Neuron (in vitro differentiated cells): Measurements from ENCODE around the genes HSCB and C22orf31.

DNA sequence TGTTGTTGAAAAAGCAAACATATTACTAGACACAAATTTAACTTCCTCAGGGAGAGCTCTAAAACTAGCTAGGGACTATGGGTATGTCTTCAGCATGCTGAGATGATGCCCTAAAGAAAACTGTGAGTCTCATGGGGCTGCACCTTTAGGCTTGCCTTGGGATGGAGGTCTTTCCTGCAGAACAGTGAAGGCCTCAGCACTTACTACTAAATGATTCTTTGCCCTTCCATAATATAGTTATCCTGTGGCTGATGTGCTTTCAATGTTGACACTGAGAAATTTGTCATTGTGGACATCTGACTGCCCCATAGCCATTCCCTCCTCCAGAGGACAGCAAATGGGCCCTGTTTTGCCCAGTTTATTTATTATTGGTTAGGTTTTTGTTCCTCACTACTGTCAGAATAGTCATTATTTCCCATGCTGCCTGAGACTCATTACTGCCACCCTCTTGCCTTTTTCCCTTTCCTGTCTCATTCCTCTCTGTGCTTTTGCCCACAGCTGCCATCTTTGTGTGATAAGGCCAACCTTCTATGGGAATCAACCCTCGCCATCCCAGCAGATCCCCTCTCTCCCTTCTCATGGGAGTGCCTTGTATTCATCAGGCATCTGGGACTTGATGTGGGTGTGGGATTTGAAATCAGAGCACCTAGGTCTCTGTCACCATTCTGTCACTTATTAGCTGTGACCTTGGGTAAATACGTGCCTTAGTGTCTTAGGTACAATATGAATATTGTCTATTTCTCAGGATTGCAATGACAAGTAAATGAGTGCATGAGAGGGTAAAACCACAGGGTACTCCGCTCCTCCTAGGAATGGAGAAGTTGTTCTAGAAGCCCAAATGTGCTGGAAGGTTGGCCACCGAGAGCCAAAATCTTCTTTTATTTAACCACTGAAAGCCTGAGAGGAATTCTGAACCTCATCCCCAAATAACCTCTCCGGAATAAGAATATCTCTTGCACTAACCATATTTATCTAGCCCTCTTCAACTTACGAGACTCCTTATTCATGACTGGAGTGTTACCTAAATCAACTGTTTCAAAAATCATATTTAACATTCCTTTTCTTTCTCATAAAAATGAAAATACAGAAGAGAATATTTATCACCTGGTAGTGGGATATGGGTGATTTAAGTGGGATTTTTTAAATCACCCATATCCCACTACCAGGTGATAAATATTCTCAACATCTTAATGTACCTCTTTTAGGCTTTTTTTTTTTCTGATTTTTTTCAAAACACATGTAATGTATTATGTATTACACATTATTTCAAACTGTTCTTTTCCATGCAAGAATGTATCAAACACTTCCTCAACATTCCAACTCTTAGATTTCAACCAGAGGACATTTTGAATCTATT is 11.4 kb downstream of the PITPNB start:
- PRO-cap = no peak

- PRO-cap = unidirectional peak, minus-strand start at chr22:27983387
These were observed 64.1 kb upstream of the PITPNB start for GRCh38 chr22:27982897-27983859.

DNA sequence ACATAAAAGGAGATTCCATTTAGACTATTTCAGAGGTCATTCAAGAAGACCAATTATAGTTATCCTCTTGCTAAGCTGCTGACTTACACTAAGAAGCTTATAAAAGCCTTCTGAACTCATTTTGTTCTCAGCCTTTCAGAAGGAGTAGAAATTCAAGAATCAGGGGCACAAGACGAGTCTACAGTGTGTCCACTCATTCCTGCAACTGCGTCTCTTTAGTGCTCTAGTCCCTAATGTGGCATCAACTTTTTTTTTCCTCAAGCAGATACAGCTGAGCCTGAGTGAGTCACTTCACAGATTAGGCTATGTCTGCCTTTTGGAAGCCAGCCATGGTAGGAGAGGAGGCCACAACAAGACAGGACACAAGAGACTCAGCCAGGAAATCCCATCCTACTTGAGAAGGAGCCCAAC is 156.1 kb upstream of the PITPNB start:
- PRO-cap = no peak

DNA sequence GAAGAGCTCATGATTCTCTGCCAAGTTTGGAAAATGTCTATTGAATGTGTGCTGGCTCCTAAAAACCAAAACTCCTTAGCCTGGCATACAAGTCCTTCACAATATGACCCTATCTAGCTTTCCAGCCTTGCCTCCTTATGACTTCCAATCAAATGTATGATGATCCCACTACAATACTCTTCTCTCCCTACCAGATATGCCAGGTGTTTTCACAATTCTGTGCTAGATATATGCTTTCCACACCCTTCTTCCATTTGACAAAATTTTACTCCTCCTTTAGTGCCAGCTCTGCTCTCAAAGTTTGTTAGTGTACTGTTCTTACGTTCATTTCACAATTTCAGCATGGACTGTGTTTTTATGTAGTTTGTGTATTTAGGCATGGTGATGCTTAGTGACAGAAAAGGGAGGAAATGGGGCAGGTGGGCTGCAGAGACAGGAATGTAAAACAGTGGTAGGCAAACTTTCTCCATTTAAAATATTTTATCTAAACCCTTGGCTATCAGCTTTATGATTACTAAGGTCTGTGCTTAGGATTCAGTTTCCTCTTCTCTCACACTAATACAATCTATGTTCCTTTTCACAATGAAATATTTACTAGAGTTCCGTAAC is 267.2 kb downstream of the TTC28 start:
- PRO-cap = no peak

- PRO-cap = no peak
These were observed 246.7 kb downstream of the TTC28 start for GRCh38 chr22:28432928-28433364.

DNA sequence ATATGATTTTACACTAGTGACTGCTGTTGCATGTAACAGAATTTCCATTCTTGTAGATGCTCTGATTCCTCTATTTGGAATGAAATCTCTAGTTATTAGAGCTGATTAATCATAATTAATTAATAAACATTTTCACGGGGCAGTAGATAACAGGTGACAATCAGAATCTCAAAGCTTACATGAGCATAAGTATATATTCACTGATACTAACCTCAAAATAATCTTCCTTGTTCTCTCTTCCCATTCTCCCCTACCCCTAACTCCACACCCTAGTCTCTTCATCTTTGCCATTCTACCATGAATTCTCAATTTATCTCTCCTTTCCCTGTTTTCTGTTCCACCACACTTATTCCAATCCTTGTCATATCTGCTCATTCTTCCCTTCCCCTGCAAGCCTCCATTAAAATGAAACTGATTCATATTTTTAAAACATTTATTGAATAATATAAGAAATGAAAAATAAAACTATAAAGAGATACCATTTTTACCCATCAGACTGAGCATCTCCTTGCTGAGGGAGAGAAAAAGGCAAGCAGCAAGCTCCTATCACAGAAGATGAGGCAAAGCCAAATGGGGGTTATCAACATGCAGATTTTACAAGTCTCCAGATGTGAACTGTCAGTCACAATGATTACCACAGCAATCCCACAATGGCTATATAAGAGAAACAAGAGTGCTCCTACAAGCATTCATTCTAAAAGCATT is 200.0 kb downstream of the TTC28 start:
- PRO-cap = no peak

GRCh38 chr22:28741891-28743020 is at the start of gene HSCB:
HSCB (plus strand) TSS chr22:28742039.
- PRO-cap = bidirectional peak, plus-strand start at chr22:28742039, minus-strand start at chr22:28741820; bidirectional peak, plus-strand start at chr22:28742433, minus-strand start at chr22:28742410; bidirectional peak, plus-strand start at chr22:28742711, minus-strand start at chr22:28742559

DNA sequence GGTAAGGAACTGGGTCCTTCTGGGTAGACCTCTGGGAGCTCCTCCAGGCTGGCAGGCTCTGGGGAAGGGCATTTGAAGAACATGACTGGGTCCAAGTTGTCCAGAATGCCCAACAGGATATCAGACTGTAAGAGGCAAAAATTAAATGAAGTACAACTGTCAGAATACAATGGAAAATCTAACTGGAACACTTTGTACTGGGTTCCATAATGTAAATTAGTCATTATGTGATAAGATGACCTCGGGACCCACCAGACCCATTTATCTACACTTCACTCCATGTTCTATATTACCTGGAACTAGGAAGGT is 23.1 kb downstream of the CCDC117 start:
- PRO-cap = no peak

DNA sequence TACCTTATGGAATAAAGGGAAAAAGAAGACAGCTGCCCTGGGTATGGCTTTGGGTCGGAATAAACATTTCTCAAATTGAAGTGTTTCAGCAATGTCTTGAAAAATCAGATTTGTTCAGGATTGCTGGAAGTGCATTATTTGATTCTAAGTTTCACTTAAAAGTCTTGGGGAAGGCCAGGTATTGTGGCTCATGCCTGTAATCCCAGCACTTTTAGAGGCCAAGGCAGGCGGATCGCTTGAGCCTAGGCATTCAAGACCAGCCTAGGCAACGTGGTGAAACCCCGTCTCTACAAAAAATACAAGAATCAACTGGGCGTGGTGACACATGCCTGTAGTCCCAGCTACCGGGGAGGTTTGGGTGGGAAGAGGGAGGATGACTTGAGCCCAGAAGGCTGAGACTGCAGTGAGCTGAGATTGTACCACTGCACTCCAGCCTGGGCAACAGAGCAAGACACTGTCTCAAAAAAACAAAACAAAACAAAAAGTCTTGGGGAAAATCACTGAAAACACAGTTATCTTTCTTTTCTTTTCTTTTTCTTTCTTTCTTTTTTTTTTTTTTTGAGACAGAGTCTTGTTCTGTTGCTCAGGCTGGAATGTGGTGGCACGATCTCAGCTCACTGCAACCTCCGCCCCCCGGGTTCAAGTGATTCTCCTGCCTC is 43.2 kb downstream of the CCDC117 start:
- PRO-cap = no peak

DNA sequence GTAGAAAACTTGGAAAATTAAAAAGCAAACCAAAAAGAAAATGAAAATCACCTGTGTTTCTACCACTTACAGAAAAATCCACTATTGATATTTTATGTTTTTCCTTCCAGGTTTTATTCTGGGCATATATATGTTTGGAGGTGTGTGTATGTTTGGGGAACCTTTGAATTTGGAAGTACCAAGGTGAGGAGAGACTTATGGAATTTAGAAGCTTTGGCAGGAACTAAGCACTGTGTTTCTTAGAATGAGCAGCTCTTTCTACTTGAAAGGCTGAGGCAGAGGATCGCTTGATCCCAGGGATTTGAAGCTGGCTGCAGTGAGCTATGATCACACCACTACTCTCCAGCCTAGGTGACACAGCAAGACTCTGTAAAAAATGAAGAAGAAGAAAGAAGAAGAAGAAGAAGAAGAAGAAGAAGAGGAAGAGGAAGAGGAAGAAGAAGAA is 39.3 kb upstream of the ZNRF3 start:
- PRO-cap = no peak

DNA sequence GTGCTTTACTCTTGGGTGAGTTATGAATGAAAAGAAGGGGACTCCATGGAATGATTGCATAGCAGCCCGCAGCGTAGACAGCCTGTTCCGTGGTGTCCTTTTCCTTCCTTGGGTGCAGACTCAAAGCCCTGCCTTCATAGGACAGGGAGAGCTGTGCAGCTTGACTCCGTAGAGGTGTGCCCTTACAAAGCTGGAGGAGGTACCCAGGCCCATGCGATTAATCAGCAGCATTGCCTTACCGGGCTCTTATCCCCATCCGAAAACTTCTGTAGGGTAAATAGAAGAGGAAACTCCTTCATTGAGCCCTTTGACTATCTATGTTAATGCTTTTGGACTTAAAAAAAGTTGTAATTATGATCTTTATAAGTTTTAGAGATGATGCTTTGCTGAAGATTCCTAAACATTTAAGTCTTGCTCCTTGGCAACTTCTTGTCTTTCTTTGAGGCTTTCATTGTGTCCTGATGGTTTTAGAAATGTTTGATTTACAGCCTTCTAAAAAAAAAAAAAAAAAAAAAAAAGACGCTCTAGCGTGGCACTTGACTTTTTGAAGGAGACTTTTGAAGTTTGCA is 1.8 kb downstream of the ZNRF3 start:
- PRO-cap = no peak

DNA sequence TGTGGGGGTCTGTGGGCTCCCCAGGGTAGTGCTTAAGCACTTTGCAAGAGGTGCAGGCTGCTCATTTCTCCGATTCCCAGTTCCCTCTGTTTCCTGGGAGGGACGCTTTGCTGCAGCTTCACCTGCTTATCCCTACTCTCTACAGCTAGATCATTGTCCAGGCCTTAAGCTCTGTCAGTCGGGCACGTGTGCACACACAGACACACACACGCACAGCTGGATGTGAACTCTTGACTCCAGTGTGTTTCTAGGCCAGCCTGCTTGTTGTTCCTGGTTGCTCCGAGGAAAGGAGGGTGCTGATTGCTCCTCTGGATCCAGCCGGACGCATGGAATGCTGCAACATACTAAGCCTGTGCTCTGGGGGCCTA is 19.7 kb downstream of the ZNRF3 start:
- PRO-cap = no peak

GRCh38 chr22:29004573-29005510 is 56.8 kb downstream of the C22orf31 start:
- PRO-cap = no peak

DNA sequence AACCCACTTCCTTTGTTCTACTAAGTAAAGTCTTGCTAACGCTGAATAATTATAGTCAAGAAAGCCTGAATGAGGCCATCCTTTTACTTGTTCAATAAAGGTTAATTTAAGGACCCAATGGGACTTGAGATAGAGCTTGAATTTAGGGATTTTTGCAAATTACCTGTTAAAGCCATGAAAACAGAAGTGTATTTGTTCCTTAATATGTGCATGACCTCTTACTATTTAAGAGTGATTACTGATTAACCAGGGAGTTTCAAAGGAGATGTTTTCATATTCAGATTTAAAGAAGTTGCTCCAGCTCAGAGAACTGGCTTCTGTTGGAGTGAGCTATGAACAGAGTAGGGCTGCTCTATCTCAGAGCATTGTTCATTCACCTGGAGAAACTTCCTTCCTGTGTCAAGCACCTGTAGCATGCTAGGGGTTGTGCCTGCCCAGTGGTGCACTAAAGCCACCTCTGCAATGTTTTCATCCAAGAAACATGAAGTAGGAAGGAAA is 45.2 kb downstream of the C22orf31 start:
- PRO-cap = no peak

GRCh38 chr22:29030060-29031283 is 31.2 kb downstream of the C22orf31 start:
- PRO-cap = bidirectional peak, plus-strand start at chr22:29030870, minus-strand start at chr22:29030873

GRCh38 chr22:29053691-29054177 is 7.9 kb downstream of the C22orf31 start:
- PRO-cap = no peak

DNA sequence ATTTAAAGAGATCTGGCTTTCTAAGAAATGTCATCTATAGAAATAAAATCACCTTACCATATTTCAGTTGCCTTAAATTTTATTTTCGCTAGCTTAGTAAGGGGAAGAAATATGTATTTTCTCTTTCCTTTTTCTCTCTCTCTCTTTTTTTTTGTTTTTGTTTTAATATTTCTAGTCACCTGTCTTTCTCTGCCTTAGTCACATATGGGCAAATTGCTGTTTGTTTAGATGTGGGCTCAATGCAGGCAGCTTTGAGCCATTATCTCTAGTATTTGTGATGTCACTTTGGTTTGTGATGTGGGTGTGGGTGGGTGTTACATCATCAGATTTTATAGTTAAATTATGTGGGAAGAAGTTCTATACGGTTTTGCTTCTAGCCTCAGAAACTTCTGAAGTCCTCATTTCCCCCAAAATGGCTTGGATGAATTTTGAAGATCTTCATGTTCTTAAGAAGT is at the start of gene C22orf31:
C22orf31 (minus strand) TSS at position 99 of the 455 bp plus-strand sequence.
- PRO-cap = no peak

GRCh38 chr22:29144629-29145385 is 60.9 kb upstream of the EMID1 start:
- PRO-cap = no peak

DNA sequence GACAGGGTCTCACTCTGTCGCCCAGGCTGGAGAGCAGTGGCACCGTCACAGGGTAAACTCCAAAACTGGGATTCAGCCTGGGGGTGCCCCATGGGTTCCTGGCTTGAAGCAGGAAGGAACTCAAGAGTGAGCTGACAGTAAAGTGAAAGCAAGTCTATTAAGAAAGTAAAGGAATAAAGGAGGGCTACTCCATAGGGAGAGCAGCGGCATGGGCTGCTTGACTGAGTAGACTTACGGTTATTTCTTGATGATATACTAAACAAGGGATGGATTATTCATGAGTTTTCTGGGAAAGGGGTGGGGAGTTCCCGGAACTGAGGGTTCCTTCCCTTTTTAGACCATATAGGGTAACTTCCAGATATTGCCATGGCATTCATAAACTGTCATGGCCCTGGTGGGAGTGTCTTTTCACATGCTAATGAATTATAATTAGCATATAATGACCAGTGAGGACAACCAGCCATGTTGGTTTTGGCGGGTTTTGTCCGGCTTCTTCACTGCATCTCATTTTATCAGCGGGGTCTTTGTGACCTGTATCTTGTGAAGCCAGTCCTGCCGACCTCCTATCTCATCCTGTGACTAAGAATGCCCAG is 52.9 kb upstream of the EMID1 start:
- PRO-cap = no peak

- PRO-cap = no peak
These were observed 51.2 kb upstream of the EMID1 start for GRCh38 chr22:29154361-29154947.